Testis (tissue), 5 donors: ENCODE data around the genes SELE and METTL13.

DNA sequence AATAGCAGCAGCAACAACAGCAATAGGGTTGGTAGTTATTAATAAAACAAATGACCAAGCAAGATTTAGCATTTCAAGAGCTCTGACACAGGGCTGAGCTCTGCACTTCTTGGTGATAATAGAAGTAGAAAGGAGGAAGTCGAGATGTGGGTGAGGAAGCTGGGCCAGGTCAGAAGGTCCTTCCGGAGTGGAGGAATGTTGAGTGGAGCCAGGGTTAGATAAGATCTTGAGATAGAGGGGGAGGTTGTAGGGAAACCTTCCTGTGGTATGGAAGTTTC, 45.6 kb upstream of the ATP1B1 start:
- PRO-cap, 3 experiments, result no peak in any of the 3 experiments
- RAMPAGE, long total RNA, 2 experiments, result no peak in any of the 2 experiments
- RRBS, result no CpG with 5 or more reads among the region's 2 CpGs

DNA sequence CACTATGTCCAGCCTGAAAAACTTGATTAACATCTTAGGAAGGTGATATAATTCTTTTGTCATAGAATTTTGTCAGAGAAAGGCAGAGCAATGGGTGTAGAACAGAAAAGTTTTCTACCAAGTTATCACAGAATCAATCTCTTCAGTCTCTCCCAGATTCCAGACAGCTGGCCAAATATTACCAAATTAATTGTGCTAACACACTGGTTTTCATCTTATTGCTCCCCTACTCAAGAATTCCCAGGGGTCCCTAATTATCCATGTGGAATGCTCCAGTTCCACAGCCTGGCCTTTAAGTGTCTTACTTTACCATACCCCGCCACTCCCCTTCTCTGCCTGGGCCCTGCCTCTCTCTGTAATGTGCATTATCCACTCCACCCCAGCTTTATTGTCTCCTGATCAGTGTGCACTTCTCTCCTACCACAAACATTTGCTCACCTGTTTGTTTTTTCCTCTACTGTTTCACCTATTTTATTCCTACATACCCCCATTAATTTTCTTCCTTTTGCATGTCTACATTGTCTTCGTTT, 33.6 kb upstream of the ATP1B1 start:
- PRO-cap, 3 experiments, result no peak in any of the 3 experiments
- RAMPAGE, long total RNA, 2 experiments, result no peak in any of the 2 experiments
- RRBS, result no CpG with 5 or more reads among the region's 2 CpGs

GRCh38 chr1:169104567-169105090, 1.9 kb upstream of the ATP1B1 start:
- PRO-cap, 3 experiments, result no peak in any of the 3 experiments
- RAMPAGE, long total RNA, 2 experiments, result no peak in any of the 2 experiments
- RRBS, result no CpG with 5 or more reads among the region's 9 CpGs

GRCh38 chr1:169113380-169114094, 7.0 kb downstream of the ATP1B1 start:
- PRO-cap, 3 experiments, result no peak in any of the 3 experiments
- RAMPAGE, long total RNA, 2 experiments, result no peak in any of the 2 experiments
- RRBS, result no CpG with 5 or more reads among the region's 5 CpGs

- PRO-cap, 3 experiments, result no peak in any of the 3 experiments
- RAMPAGE, long total RNA, 2 experiments, result no peak in any of the 2 experiments
- RRBS, result no CpG with 5 or more reads among the region's 2 CpGs
Measured at GRCh38 chr1:169129816-169130353, 23.4 kb downstream of the ATP1B1 start.

DNA sequence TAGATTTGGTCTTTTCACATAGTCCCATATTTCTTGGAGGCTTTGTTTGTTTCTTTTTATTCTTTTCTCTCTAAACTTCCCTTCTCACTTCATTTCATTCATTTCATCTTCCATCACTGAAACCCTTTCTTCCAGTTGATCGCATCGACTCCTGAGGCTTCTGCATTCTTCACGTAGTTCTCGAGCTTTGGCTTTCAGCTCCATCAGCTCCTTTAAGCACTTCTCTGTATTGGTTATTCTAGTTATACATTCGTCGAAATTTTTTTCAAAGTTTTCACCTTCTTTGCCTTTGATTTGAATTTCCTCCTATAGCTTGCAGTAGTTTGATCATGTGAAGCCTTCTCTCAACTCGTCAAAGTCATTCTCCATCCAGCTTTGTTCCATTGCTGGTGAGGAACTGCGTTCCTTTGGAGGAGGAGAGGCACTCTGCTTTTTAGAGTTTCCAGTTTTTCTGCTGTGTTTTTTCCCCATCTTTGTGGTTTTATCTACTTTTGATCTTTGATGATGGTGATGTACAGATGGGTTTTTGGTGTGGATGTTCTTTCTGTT, 89.2 kb downstream of the NME7 start:
- PRO-cap, 3 experiments, result no peak in any of the 3 experiments
- RAMPAGE, long total RNA, 2 experiments, result no peak in any of the 2 experiments
- RRBS, result no CpG with 5 or more reads among the region's 8 CpGs

DNA sequence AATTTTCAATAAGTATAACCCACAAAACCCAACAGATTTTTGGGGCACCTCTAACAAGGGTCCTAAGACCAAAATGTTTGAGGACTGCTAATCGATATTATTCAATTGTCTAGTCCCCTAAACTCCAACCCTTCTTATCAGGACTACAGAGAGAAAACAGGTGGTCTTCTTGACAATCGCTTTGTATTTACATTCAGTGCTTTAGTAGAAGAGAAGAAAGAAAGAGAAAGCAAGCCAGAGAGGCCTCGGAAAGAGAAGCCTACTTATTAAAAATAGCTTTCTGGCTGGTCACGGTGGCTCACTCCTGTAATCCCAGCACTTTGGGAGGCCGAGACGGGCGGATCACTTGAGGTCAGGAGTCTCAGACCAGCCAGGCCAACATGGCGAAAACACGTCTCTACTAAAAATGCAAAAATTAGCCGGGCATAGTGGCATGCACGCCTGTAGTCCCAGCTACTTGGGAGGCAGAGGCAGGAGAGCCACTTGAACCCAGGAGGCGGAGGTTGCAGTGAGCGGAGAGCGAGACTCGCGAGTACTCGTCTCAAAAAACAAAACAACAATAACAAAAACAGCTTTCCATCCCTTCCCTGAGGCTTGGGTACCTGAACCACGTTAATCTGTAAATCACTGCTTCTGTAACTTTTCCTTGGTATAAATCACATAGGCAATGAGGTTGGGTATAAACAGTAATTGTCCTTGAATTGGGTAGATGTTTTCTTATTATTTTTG, 1.8 kb upstream of the SLC19A2 start:
- PRO-cap, 3 experiments, result no peak in any of the 3 experiments
- RAMPAGE, long total RNA, 2 experiments, result no peak in any of the 2 experiments
- RRBS, result no CpG with 5 or more reads among the region's 18 CpGs

GRCh38 chr1:169733956-169734263, at the start of gene SELE:
SELE (minus strand) TSS chr1:169734079.
- PRO-cap, 3 experiments, result peak in 1 of 3 experiments; most common minus-strand start chr1:169734079 (in 1)
- RAMPAGE, long total RNA, 2 experiments, result no peak in any of the 2 experiments
- RRBS, result no CpG with 5 or more reads among the region's 5 CpGs

GRCh38 chr1:170671231-170671861, 7.4 kb downstream of the PRRX1 start:
- PRO-cap, 3 experiments, result no peak in any of the 3 experiments
- RAMPAGE, long total RNA, 2 experiments, result no peak in any of the 2 experiments
- RRBS, result no CpG with 5 or more reads among the region's 23 CpGs

GRCh38 chr1:170891952-170892412, 43.4 kb upstream of the MROH9 start:
- PRO-cap, 3 experiments, result no peak in any of the 3 experiments
- RAMPAGE, long total RNA, 2 experiments, result no peak in any of the 2 experiments
- RRBS, result no CpG with 5 or more reads among the region's 6 CpGs

DNA sequence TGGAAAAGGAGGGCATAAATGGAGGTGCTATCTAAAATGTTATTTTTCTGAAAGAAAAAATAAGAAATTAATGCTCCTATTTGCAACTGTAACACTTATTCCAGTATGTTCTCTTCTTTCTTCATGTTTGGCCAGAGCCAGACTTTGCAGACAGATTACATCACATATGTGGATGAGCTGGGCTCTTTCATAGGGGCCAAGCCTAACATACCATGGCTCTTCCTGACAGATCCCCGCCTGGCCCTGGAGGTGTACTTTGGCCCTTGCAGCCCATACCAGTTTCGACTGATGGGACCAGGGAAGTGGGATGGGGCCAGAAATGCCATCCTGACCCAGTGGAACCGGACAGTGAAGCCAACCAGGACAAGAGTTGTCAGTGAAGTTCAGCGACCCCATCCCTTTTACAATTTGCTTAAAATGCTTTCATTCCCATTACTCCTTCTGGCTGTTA, 24.1 kb upstream of the FMO2 start:
- PRO-cap, 3 experiments, result no peak in any of the 3 experiments
- RAMPAGE, long total RNA, 2 experiments, result no peak in any of the 2 experiments
- RRBS, result no CpG with 5 or more reads among the region's 4 CpGs

DNA sequence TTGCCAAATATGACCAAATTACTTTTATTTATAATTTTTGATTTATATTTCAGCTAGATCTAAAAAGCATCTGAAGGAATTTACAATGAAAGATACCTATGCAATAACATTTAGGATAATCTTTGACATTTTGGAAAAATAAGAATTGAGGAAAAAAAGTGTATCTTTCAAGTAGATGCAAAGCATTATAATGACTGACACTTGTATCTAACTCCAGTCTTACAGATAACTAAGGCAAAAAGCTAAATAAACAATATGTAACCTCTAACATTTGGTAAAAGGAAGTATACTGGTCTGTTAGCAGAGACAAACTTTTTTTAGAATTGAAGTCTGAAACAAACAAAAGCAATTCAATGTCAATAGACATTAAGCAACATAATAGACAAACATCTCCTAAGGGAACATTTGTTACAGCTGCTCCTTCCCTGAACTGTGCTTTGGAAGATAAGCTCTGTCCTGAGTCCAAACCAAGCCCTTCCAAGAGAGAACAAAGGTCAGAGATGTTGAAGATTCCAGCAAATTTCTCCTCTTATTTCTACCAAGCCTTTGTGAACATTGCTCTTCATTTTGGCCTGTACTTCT, 25.1 kb downstream of the FMO2 start:
- PRO-cap, 3 experiments, result no peak in any of the 3 experiments
- RAMPAGE, long total RNA, 2 experiments, result no peak in any of the 2 experiments

GRCh38 chr1:171220535-171221195, 27.6 kb upstream of the FMO1 start:
- PRO-cap, 3 experiments, result no peak in any of the 3 experiments
- RAMPAGE, long total RNA, 2 experiments, result no peak in any of the 2 experiments
- RRBS, result no CpG with 5 or more reads among the region's 13 CpGs

- PRO-cap, 3 experiments, result peak in 3 of 3 experiments; most common plus-strand start chr1:171781695 (in 3); most common minus-strand start chr1:171781407 (in 3)
- RAMPAGE, long total RNA, 2 experiments, result start-site peak on the minus strand in 1 of 2 experiments, at chr1:171781494-171781504 at its widest, 5 reads per replicate
- RRBS, result 2% methylated on average over 20 of the region's 77 CpGs
Measured at GRCh38 chr1:171780877-171782242, at the start of gene METTL13. METTL13 (plus strand) TSS chr1:171781660.

DNA sequence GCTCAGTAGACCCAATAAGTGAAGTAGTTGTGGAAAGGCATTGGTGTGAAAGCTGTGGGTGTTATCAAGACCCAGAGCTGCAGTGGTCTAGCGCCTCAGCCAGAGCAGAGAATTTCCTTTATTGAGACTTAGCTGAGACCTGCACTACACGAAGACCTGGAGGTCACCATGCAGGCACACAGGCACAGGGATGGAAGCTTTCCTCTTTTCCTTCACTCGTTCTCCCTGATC, 24.0 kb downstream of the METTL13 start:
- PRO-cap, 3 experiments, result no peak in any of the 3 experiments
- RAMPAGE, long total RNA, 2 experiments, result no peak in any of the 2 experiments
- RRBS, result no CpG with 5 or more reads among the region's 3 CpGs

- PRO-cap, 3 experiments, result no peak in any of the 3 experiments
- RAMPAGE, long total RNA, 2 experiments, result no peak in any of the 2 experiments
- RRBS, result no CpG with 5 or more reads among the region's 6 CpGs
Measured at GRCh38 chr1:172145294-172145912, 275.1 kb upstream of the C1orf105 start.

- PRO-cap, 3 experiments, result peak in 2 of 3 experiments; most common minus-strand start chr1:172383551 (in 2)
- RAMPAGE, long total RNA, 2 experiments, result no peak in any of the 2 experiments
- RRBS, result no CpG with 5 or more reads among the region's 4 CpGs
Measured at GRCh38 chr1:172383410-172384042, 37.0 kb upstream of the C1orf105 start.

GRCh38 chr1:172500252-172500657, 32.7 kb upstream of the SUCO start:
- PRO-cap, 3 experiments, result no peak in any of the 3 experiments
- RAMPAGE, long total RNA, 2 experiments, result no peak in any of the 2 experiments
- RRBS, result no CpG with 5 or more reads among the region's 2 CpGs

- PRO-cap, 3 experiments, result no peak in any of the 3 experiments
- RAMPAGE, long total RNA, 2 experiments, result no peak in any of the 2 experiments
- RRBS, result no CpG with 5 or more reads among the region's 16 CpGs
Measured at GRCh38 chr1:172662279-172663285, 3.7 kb downstream of the FASLG start.

- PRO-cap, 3 experiments, result no peak in any of the 3 experiments
- RAMPAGE, long total RNA, 2 experiments, result no peak in any of the 2 experiments
- RRBS, result no CpG with 5 or more reads among the region's 1 CpG
Measured at GRCh38 chr1:172725043-172725254, 66.0 kb downstream of the FASLG start.